Parotid gland (tissue), 1 donor: ENCODE data around the genes RGS18, RGS1 and RO60.

- PRO-cap, result no peak
These were observed 125.3 kb downstream of the EDEM3 start for GRCh38 chr1:184629302-184629804.

- PRO-cap, result no peak
These were observed 16.7 kb downstream of the TRMT1L start for GRCh38 chr1:185139999-185140577.

- PRO-cap, result no peak
These were observed 787 bp downstream of the TRMT1L start for GRCh38 chr1:185155757-185156575.

DNA sequence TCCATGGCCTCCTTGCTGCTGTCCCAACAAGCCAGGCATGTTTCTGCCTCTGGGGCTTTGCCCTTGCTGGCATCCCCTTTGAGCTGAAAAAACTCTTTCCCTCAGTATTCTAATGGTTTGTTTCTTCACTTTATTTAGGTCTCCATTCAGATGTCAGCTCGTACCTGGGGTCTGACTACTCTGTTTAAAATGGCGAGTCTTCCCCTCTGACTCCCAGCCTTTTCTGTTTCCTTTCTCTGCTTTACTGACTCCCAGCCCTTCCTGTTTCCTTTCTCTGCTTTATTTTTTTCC is 8.7 kb downstream of the SWT1 start:
- PRO-cap, result no peak

GRCh38 chr1:185257079-185258111 is 59.6 kb downstream of the IVNS1ABP start:
- PRO-cap, result no peak

GRCh38 chr1:185314048-185314906 is 2.8 kb downstream of the IVNS1ABP start:
- PRO-cap, result no peak

DNA sequence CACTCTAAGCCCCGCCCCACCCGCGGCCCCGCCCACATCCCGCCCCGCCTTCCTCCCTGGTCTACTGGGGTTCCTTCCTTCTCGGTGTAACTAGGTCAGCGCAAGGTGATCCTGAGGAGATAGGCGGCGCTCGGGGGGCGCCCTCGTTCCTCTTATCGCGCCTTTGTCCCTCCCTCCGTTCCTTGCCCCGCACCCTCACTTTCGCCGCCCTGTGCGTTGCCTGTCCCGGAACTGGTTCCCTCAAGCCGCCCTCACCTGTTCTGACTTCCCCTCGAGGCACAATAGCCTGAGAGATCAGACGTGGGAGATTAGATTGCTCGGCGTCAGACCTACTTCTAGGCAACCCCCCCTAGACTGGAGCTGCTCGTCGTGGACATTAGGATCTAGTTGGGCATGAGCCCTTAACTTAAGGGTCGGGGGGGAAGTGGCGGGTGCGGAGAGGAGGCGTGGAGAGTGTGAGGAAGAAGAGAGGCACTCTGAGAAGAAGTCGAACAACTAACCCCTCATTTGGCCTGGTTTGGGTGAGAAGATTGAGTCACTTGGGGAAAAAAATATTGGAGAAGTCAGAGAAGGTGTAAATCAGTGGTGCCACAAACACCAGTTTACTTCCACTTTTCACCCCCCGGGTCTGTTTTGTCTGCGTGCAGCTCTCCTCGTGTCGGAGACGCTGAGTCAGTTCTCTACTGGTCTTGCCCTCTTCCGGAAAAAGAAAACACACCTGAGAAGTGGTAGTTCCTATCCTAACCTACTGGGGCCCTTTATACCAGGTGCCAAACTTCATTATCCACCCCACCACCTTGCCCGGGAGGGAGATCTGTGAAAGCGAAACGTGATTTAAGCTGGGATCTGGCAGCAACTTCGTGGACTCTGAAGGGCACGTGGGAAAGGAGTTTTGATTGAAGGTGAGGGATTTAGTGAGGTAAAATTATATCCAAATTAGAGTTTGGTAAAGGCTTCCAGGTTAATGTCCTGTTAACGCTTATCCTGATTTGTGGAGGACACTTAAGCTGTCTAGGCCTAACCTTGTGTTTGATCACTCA is 653 bp upstream of the IVNS1ABP start:
- PRO-cap, result bidirectional peak, plus-strand start at position 108 of the sequence, minus-strand start outside the sequence; unidirectional peak, plus-strand start at position 292 of the sequence

- PRO-cap, result no peak
These were observed 167.0 kb upstream of the IVNS1ABP start for GRCh38 chr1:185484002-185484451.

GRCh38 chr1:186834423-186834805 is 5.7 kb downstream of the PLA2G4A start:
- PRO-cap, result no peak

DNA sequence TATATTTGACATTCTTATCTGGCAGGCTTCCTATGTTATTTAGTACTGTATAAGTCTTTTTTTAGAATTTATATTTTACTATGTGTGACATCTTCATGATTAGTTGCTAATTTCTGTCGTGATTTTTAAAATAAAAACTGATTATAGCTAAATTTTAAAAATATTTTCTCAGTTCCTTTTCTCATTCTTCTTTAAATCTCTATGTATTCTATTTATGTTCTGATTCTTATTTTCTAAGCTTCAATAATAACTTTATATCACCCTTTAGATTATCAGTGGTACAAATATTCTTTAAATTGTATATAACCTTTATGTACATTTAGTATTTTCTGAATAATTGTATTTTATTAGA is 844.6 kb downstream of the BRINP3 start:
- PRO-cap, result no peak

DNA sequence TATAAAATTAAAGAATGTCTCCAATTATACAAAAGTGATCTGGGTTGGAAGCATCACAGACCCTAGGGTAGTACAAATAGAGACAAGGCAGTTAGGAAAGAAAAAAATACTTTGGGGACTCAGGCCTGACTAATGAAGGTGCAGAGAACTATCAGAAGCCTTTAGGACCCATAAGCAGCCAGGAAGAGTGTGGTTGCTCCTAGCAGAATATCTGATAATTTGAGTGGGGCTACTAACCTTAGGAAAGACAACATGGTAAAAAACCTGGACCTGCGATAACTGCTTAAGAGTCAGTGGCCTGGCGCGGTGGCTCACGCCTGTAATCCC is 542.7 kb downstream of the BRINP3 start:
- PRO-cap, result no peak

DNA sequence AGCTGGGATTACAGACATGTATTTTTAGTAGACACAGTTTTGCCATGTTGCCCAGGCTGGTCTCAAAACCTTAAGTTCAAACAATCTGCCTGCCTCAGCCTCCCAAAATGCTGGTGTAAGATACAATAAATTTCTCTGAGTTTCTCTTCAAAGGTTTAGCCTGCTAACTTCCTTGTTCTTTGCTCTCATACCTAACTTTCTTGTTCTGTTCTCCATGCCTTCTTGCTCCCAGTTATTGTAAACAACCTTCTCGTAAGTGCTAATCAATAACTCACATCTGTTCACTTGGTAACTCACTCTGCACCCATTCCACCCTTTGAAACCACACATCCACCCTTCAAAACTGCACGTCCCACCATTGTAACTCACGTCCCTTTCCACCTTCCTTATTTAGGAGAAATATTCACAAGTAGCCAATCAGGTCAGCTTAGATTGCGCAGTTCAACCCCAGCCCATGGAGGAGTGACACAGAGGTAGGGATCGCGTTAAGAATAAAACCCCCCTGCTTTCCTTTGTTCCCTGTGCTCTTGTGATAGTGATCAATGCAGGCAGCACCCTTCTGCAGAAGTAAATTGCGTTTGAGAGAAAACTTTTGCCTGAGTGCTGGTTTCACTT is 789.4 kb upstream of the RGS18 start:
- PRO-cap, result no peak

- PRO-cap, result no peak
These were observed at the start of gene RGS18 for GRCh38 chr1:192158075-192158835. TSS of gene RGS18 (plus strand) at chr1:192158462.

GRCh38 chr1:192476917-192477454 is 98.6 kb upstream of the RGS1 start:
- PRO-cap, result no peak

DNA sequence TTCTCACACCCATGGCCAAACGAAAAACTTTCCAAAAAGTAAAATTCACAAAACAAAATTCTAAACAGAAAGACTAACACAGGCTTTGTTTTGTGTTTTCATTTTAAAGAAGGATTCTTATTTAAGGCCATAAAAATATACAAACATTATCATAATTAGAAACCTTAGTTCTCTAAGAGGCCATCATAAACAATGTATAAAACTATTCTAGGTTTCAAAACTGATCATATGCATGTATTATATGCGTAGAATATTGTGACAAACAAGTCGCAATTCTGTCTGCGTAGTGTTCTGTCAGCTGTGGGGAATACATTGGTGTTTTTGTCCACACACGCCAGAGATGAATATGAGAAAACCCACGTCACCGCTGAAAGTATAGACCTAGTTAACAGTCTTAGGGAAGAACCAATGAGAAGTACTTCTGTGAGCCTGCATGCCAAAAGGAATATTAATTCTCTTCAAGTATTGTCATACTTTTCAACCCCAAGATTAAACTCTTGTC is 55.5 kb upstream of the RGS1 start:
- PRO-cap, result no peak

GRCh38 chr1:192575248-192576192 is at the start of gene RGS1:
TSS of gene RGS1 (plus strand) at chr1:192575773.
- PRO-cap, result no peak

- PRO-cap, result no peak
These were observed 1.6 kb upstream of the RGS2 start for GRCh38 chr1:192806915-192807936.

- PRO-cap, result unidirectional peak, minus-strand start at chr1:192808616; bidirectional peak, plus-strand start at chr1:192809041, minus-strand start at chr1:192808811
These were observed 588 bp upstream of the RGS2 start for GRCh38 chr1:192807937-192808964.

DNA sequence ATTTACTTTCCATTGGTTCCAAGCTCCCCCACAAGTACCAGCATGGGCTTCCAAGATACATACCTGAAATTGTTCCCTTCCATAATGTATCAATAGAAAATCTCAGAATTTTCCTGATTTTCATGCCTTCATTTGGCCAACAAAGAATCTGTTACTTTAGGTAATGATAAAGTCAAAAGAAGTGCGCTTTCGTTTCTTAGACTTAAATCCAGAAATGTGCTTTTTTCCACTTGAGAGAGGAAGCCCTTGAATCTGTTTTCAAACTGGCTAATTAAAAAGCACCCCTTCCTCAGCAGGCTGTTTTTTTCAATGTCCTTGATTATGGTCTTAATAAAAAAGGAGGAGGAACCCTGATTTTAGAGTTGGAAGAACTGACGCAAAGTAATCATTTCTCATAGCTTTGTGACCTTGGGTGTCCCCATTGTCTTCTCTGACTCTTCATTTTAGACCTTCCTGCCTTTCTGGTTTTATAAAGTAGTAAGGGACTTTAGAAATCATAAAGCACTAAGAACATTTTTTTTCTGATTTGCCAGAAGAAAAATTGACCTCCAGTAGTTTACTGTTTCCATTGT is 3.9 kb downstream of the RGS2 start:
- PRO-cap, result no peak

DNA sequence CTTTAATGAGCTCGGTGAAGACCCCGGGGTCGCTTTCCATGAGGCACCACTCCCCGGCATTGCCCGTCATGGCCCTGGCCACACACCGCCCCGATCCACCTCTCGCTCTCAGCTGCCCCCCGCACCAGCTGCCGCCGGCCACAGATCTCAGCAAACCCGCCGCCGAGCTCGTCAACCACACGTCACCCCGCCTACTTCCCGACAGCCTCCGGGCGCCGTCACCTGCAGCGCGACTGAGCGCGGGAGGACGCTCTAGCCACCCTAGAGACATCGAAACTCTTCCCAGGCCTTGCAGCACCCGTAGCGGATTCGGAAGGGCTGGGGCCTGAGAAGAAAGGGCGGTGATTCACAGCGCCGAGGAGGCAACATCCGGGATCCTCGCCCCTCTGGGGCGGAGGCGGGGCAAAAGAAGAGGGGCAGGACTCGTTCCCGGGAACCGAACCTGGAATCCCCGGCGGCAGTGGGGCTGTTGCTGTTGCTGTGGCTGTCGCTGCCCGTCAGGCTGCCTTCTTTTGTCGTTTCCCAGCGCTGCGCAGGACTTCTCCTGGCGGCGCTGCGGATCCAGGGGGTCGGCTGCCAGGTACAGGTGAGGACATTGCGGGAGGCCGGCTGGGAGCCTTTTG is at the start of gene RO60:
TSS of gene RO60 (plus strand) at position 422 of the 623 bp plus-strand sequence.
- PRO-cap, result bidirectional peak, plus-strand start at position 447 of the sequence, minus-strand start at position 149 of the sequence